Bronchus (tissue), 1 donor: Measurements from ENCODE around the gene ERAP2.

DNA sequence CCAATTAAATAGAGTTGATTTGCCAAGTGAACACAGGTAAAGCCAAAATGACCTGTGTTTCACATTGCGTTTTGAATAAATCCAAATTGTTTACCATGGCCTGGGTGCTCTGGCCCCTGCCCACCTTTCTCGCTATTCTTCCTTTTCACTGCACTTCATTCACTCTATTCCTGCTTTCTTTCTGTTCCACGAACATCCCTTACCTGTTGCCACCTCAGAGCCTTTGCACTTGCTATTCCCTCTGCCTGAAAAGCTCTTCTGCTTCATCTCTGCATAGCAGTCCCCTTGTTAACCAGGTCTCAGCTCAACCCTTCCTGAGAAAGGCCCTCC, 6.8 kb downstream of the GLRX start:
- PRO-cap, result no peak

DNA sequence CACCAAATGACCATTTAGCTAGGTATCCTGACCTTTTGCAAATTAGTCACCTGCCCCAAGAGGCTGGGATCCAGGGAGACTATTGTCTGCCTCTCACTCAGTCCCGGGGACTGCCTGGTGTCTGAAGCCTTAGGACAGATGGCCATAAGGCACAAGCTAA, 1.9 kb upstream of the GLRX start:
- PRO-cap, result no peak

DNA sequence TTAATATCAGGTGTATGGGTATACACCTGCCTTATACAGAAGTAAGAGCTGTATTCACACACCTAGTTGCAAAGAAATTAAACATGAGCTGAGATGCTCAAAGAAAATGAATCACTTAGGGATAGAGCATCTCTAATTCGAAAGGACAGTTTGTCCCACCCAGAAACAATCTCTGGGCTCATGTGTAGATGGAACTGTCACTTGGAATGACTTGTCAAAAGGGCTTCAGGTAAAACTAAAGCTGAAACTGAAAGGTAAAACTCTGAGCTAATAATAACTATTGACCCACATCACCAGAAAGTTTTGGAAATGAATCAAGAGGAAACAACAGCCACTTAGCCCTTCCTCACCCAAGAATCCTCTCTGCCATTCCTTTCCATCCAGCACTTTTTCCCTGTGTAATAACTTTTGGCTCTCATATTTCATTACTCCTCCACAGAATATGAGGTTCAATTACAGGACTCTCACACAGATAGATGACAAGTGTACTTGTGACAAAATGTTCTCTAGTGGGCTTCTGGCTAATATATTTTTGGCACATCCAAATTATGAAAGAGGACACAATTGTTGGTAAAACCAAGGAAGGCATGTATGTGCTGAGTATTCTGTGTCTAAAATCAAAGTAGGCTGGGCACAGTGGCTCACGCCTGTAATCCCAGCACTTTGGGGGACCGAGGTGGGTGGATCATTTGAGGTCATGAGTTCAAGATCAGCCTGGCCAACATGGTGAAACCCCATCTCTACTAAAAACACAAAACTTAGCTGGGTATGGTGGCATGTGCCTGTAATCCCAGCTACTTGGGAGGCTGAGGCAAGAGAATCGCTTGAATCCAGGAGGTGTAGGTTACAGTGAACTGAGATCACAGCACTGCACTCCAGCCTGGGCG, 14.2 kb upstream of the GLRX start:
- PRO-cap, result unidirectional peak, minus-strand start at position 208 of the sequence

DNA sequence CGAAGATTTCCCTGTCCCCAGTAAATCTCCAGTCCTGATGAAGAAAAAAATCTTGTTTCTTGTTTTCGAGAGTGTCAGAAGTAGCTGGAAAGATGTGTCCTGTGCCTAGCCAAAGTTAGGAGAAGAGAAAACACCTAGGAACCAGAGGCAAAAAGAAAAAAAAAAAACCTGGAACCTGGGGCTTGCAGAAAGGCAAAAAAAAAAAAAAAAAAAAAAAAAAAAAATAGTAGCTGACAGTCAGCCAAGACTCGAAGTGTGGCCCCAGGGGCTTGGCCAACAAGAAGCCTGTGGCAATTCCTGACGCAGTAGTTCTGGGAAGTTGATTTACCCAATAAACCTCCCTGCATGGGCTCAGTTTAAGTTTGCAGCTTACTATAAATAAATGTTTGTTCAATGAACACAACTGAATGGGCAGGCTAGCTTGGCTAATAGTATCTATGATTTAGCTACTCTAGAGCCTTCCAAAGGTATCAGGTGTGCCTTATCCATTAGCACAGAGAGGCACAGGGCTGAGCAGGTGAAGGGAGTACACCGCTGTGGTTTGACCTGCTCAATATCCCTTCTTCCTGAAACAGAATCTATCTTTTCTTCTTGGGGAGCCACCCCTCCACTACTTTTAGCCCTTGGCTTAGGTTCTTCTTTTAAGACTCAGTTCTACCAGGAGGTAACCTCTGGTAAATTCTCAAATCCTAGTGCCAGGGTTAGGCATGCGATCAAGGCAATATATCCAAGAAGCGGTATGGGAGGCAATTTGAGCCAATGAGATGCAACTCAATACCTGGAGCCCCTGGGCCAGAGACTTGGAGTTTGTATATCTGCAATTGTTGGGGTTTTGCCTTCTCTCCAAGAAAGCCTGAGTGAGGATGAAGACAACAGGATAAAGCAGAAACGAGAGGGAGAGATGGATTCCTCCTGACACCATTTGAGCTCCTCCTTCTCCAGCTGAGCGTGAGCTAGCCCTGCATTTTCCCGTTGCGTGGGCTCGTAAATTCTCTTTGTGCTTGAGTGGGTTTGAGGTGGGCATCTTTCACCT, 21.4 kb upstream of the GLRX start:
- PRO-cap, result bidirectional peak, plus-strand start at position 402 of the sequence, minus-strand start at position 255 of the sequence

- PRO-cap, result bidirectional peak, plus-strand start at chr5:95859088, minus-strand start at chr5:95858974; unidirectional peak, plus-strand start at chr5:95859546
Measured at GRCh38 chr5:95858552-95859720, 36.4 kb upstream of the GLRX start.

DNA sequence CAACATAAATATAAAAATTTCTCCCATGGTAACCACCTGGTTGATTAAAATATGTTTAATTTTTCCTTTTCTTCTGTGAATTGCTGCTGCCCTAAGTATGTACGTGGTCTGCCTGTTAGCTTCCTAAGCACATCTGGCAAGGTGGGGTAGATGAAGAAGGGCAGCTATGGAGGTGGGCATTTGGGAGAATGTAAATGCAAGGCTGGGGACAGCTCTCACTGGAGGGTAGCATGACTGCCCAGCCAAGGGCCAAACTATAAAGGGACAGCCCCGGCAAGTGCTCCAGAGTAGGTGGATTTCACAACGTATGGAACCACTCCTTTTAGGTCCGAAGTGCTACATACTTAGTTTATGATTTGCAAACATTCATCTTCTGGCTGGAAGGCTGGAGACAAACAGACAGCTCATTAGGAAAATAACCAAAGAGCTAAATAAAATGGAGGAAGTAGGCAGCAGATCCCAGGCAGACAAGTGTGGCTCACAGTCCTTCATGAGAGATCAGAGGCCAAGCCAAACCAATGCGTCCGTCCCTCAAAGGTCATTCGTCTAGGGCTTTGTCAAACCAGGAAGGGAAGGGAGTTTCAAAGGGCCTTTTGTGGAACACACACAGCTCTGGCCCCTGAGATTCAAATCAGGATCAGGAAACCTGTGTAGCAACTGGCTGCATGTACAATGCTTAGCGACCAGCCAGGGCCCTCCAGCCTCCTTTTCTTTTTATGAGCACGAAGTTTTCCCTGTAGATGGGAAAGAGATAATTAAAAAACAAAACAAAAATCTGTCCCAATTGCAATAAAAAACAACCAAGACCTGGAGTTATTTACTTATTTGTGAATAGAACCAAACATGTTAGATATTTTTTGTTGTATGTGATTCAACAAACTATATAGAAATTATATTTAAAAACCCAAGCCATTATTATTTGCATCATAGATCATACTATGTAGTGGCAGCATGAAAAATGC, 42.6 kb upstream of the GLRX start:
- PRO-cap, result bidirectional peak, plus-strand start at position 369 of the sequence, minus-strand start at position 251 of the sequence; bidirectional peak, plus-strand start at position 584 of the sequence, minus-strand start at position 473 of the sequence

GRCh38 chr5:95989169-95989653, 27.6 kb upstream of the ELL2 start:
- PRO-cap, result no peak

GRCh38 chr5:96297687-96298433, 135.2 kb downstream of the PCSK1 start:
- PRO-cap, result no peak

DNA sequence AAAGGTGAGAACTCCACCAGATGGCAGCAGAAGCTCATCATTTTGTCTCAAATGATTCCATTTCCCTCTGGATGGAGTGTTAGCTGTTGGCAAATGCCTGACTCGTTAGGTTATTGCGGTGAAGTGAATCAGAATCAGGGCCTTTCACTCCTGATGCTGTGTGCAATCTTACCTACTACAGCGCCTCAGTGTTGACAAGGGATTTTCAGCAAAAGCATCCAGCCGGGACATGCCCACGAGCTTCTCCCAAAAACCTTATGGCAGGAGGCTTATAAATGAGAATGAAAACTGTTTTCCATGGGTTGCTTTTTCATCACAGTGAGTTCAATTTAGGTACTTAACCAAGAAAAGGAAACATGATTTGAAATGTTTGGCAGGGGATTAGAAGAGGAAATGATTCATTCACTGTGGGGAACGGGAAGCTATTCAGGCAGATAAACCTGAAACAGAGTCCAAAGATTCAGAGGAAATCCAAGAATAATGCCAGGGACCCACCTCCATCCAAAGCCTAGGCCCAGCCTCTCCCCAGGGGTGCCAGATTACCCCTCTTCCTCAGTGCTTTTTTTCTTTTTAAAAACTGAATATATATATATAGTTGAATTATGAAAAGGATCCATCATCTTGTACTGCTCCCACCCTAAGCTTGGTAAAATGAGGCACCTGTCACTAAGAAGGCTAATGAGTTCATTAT, 47.9 kb upstream of the CAST start:
- PRO-cap, result no peak

DNA sequence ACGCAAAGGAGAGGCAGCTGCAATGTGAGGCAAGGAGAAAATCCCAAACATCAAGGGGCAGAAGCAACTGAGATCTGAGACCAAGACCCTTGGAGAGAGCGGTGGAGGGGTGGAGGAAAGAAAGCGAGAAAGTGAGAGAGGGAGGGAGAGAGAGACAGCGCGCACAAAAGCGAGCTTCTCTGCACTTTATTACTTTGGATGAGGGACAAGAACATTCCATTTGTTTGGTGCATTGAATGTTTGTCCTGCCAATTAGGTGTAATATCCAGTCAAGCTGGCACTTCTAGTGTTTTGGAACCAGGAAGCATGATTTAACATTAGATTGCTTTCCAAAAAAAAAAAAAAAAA, 1.4 kb downstream of the CAST start:
- PRO-cap, result no peak

- PRO-cap, result bidirectional peak, plus-strand start at chr5:96702806, minus-strand start at chr5:96702618
Measured at GRCh38 chr5:96702386-96702955, 40.3 kb downstream of the CAST start.

DNA sequence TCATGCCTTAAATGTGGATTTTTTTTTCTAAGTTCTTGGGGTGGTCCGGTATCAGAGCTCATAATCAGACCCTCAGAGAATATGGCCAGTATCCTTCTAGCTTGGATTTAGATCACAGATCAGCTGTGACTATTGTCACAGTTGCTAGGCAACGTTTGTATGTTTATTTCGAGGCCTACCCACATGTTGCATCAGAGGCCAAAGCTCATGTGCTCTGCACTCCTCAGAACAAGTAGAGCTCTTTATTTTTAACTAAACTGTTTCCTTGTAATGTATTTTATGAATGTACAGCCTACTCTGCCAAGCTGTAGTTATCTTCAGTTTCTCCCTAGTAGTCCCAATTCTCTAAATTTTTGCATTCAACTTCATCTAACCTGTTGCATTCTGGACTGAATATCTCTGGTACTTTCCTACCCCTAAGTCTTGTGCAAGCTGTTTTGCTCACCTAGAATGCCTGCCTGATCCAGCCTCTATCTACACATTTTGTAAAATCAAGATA, 52.8 kb downstream of the CAST start:
- PRO-cap, result unidirectional peak, plus-strand start at position 280 of the sequence

DNA sequence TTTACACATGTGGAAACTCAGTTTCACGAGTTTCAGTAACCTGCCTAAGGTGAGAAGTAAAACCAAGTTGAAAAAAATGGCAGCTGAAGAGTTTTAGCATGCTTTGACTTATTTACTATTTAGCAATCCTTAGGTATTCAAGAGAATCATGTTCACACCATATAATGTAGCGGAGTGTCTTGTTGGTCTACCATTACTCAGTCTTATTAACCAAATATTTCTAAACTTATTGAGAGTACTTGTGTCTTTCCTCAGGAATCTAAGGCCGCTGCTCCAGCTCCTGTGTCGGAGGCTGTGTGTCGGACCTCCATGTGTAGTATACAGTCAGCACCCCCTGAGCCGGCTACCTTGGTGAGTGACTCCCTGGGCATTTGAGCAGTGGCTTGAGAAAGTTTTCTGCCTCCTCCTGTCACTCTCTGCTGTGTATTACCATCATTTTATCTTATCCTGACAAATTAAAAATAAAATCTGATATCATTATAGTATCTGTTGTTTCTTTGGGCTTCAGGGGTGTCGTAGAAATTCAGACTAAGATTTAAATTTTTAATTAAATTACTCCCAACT, 57.3 kb downstream of the ERAP1 start:
- PRO-cap, result no peak

- PRO-cap, result no peak
Measured at GRCh38 chr5:96793759-96794183, 14.0 kb downstream of the ERAP1 start.

GRCh38 chr5:96875773-96876942, at the start of gene ERAP2:
ERAP2 (plus strand) TSS chr5:96876500.
- PRO-cap, result bidirectional peak, plus-strand start at chr5:96876693, minus-strand start at chr5:96876428

DNA sequence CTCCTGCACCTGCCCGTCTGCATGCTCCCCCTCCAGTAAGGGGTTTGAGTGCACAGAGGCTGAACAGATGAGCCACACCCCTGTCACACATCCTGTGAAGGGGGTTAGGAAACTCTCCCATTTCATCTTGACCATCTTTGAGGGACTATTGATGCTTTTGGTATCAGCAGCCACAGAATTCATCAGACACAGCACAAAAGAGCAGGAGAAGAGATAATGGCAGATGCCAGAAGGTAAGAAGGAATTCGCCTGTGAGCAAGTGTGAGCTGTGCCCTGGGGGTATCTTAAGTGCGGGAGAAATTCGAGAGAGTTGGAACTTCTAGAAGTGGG, 68.8 kb downstream of the LIX1 start:
- PRO-cap, result no peak

- PRO-cap, result unidirectional peak, plus-strand start at chr5:97112673
Measured at GRCh38 chr5:97112613-97112812, 29.9 kb downstream of the LIX1 start.

GRCh38 chr5:97193403-97194103, 10.5 kb upstream of the RIOK2 start:
- PRO-cap, result no peak

DNA sequence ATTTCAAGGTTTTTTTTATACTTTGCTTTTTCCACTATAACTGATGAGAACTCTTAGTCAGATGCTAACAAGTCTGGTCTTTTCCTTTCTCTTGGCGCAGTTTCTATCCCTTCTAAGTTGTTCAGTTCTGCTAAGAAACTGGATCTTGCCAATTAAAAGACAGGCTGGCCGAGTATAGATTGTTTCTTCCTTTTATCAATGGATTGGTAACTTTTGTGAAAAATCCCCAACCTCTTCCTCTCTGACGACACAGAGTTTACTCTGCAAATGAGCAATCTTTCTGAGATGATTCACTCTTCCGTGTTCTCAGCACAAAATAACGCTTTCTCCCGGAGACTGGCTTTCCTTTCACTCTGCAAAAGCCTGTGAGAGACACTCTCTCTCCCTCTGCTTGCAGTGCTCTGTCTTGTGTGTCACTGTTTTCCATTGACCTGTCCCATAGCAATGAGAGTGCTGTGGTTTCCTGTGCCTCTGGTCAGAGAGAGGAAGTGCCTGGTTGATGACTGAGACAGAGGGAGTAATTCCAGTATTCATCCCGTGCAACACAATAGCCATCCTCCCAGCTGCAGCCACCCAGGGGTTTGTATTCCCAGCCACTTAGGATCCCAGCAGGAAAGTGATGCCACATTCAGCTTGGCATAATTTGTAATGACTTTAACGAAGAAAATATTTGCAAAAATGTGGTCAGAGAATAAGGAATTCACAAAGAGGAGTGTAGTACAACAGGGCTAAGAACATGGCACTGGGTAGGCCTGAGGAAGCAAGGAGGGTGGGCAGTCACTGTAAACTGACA, 463.7 kb upstream of the RGMB start:
- PRO-cap, result no peak

- PRO-cap, result bidirectional peak, plus-strand start at chr5:98773179, minus-strand start at chr5:98773058; bidirectional peak, plus-strand start at chr5:98773663, minus-strand start at chr5:98773442
Measured at GRCh38 chr5:98772737-98773542, 523 bp upstream of the RGMB start.